Frontal cortex (tissue), 2 donors: ENCODE measurements around the gene TNIK.

GRCh38 chr3:169243008-169243543, 420.4 kb downstream of the MECOM start:
- RAMPAGE, long total RNA, result no peak

GRCh38 chr3:169307743-169308454, 355.6 kb downstream of the MECOM start:
- RAMPAGE, long total RNA, result no peak

DNA sequence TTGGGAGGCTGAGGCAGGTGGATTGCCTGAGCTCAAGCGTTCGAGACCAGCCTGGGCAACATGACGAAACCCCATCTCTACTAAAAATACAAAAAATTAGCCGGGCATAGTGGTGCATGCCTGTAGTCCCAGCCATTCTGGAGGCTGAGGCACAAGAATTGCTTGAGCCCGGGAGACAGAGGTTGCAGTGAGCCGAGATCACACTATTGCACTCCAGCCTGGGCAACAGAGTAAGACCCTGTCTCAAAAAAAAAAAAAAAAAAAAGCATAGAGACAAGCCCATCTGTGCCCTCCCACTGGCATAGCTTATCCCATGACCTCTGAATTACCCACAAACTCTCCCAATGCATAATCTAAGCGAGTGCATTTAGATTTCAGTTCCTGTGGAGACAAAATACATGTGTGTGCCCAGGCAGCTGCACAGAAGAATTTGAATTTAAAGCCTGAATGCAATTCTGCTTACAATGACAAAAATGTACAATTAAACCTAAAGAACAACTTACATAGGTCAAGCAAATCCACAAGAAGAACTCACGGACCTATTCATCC, 278.6 kb downstream of the MECOM start:
- RAMPAGE, long total RNA, result no peak

- RAMPAGE, long total RNA, result no peak
Observed at GRCh38 chr3:169509988-169510858, 153.3 kb downstream of the MECOM start.

DNA sequence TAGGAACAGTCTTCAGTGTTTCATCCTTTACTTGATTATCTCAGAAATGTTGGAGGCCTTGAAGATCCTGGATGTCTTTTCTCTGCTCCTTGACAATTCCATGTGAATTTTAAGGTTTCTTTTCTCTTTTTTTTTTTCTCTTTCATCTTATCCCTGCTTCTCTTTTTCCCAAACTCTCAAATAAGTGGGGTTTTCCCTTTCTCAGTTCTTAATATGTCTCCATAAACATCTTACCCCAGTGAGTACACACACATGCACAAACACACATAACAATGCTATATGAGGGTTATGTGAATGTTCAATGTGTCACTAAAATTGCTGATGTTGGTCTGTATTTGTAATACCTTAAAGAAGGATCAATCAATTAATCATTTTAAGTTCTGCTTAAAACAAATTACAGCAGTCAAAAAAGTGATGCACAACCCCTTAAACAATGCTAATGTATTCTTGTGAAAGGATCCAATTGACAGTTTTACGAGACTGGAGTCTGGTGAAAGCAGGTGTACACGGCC, 36.8 kb downstream of the MECOM start:
- RAMPAGE, long total RNA, result no peak

DNA sequence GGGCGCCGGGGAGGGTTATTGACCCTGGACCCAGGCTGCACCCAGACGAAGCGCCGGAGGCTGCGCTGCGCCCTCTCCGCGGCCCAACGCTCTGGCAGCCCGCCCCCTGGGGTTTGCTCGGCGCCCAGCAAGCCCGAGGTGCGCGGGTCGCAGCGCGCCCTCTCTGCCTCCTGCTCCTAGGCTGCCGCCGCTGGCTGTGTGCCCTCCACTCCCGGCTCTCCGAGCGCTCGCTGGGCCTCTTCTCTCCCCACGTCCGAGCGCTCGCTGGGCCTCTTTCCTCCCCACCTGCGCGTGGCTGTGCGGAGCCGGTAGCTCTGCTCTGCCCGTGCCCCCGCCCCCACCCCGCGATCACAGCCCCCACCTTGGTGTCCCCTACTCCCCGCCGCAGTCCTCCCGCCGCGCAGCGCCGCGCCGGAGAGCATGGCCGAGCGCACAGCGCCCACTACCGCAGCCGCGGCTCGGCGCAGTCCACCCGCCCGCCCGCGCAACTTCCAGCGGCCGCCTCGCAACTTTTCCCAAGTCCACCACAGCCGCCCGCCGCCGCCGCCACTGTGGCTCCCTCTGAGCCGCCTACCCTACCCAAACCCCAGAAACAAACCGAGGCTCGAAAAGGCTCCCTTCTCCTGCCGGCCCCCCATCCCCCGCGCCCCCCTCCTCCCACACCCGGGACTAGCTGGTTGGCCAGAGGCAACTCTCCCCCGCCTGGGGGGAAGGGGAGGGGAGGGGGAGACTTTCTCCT, 1.1 kb downstream of the MECOM start:
- RAMPAGE, long total RNA, result no peak

DNA sequence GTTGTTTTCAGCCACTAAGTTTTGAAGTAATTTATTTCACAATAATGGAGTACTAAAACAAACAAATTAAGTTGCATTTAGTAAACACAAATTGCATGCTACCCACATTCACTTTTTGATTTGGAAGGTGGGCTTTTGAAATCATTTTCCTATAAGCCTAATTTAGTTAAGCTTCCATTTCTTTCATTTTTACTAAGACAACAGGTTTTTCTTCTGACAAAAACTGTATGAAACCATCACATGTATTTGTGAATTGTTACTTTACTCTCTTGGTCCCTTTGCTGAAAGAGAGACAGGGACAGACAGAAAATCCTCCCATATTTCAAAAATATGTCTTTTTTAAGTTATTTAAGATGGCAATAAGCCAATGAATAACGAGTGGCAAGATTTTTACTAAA, 26.4 kb upstream of the SEC62 start:
- RAMPAGE, long total RNA, result no peak

DNA sequence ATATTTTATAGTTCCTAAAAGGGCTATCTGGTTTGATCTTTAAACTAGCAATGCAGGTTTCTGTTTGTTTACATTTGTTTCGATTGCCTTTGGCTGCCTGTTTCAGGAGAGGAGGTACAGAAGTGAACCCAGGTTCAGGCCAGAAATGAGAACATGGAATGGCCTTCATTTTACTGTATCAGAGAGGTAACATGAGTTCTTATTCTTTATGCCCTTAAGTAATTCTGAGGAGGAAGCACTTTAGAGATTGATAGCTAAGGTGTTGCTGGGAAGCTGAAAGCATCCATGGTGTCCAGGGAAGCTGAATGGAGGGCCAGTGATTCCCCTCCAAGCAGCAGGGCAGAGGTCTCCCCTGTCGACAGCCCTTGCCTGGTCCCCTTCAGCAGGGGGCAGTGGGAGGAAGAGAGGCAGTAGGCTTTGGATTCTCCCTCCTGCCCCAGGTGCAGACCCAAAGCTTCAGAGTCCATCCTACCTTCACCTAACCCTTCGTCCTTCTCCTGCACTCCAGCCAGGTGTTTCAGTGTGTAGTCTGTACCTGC, 9.0 kb downstream of the GPR160 start:
- RAMPAGE, long total RNA, result no peak

DNA sequence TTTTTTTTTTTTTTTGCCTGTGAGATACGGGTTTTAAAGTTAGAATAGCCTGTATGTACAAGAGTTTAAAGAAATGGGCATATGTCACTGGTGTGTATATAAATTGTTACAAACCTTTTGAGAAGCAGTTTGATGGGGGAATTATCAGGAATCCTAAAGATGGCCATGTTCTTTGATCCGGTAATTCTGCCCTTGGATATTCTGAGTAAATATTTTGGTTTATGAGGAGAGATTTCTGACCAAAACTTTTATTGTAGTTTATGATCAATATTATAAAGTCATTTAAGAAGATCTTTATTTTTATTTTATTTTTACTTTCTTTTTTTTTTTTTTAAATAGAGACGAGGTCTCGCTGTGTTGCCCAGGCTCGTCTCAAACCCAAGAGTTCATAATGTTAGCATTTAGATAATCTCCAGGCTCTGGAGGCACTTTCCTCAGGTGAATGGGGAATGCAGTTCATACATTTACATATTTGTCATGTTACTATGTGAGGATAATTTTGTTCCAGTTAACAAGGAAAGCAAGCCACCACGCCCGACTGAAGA, 64.3 kb downstream of the PRKCI start:
- RAMPAGE, long total RNA, result no peak

DNA sequence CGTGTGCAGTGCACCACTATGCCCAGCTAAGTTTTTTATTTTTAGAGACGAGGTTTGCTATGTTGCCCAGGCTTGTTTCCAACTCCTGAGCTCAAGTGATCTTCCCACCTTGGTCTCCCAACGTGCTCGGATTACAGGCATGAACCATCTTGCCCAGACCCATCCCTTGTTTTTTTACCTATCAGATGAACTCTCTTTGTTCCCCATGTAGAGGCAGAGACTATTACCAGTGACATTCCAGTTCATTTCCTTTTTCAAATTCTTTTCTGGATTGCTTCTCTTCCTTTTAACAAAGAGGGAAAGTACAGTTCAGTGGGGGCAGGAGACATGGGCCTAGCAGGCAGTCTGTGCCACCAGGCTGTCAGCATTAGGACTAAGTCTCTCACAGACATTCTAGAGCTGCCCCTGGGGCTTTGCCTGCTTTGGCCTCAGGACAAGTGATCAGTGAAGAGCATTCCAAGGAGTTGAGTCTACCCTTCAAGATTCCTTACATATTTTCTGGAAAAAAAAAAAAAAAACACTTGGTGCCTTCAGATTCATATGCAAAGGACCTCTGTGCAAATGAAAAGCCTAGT, 103.5 kb upstream of the SLC7A14 start:
- RAMPAGE, long total RNA, result no peak

DNA sequence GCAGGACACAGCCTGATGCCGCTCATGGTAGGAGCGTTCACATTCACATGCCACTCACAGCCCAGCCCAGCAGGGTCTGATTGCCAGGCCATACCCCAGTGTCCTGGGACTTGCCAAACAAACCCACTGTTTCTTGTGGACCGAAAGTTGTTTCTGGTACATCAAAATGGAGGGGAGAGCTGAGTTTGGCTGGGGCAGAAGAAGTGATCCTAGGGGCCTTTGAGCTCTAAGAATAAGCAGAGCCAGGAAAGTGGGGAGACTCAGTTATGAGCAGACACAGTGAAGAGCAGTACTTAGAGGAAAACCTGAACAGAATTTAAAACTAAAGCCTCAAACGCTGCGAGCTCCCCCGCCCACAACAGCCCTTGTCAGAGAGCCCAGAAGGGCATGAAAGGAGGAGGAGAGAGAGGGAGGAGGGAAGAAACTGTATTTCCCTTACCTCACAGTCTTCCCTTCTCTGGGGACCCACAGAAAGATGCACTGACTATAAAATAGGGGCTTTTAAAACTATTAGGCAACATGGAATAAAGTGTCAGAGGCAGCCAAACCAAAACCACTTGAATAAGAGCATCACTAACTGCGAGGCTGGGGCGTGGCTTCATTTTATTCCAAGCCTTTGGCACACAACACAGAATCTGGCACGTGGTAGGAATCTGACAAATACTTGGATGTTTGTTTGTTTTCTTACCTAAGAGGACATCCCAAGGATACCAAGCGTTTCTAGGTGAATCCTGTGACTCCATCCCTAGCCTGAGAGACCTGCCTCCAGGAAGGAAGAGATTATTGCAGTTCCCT, 129.0 kb downstream of the RPL22L1 start:
- RAMPAGE, long total RNA, result no peak

GRCh38 chr3:171027717-171029061, 1.7 kb upstream of the SLC2A2 start:
- RAMPAGE, long total RNA, result no peak

DNA sequence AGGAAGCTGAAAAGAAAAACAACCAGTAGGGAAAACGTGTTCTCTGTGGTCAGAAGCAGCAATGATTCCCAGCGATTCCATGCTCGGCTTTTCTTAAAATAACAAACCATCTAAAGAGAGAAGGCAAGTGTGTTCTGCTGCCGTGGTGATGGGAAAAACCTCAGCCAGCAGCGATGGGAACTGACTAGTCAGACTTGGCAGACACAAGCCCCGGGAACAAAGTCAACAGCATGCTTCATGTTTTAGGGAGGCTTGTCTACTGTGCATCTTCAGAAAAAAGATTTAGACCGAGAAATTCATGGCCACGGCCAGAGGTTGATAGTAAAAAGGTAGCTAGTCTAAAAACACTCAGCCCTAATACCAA, 153.5 kb downstream of the TNIK start:
- RAMPAGE, long total RNA, result no peak

DNA sequence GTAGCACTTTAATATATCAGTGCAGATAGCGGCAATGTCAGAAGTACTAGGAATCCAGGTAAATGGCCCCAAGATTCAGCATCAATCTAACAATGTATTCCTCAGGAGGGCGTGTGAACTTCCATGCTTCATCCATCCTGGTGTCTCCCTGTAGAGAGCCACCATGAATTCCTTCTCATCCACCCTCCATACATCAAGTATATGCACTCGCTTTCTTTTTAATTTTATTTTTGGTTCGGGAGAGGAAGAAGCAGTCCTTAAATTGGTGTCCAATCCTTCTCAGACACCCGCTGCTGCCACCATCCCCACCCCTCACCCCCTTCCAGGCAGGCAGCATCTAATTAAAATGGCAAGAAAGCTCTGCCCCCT, 1.6 kb downstream of the TNIK start:
- RAMPAGE, long total RNA, result no peak

DNA sequence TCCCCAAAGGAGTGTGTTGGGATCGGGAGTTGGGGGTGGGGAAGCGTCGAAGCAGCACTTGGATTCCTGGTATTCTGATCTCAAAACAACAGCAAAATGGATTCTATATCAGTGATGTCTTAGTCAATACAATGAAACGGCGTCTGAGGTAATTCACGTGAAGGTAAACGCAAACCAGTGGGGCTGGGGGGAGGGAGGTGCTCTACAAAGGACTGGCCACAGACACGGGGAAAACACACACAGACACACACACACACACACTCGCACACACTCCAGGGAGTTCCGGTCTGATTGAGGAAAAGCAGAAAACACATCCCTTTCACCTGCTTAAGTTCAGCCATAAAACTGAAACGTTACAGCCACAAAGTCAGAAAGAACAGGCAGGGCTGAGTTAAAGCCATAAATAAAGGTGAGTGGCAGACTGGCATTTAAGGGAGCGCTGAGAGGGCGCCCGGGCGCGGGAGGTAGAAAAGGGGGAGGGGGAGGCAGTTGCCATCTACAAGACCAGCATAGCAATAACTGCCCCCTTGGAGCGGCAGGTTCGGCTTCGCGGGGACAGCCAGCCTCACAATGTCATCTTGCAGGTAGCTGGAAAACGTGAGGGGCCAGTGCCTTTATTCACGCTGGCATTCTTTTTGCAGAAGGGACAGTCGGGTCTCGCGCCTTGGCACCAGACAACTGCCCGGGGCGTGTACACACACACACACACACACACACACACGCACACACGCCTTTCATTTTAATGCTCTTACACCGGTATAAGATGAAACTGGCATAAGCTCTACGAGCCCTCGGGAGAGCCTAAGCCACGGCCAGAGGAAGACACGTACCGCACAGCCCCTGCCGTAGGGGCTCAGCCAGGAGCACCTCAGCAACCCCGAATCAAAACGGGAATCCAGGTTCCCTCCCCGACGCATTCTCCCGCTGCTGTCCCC, 955 bp downstream of the TNIK start:
- RAMPAGE, long total RNA, result no peak

DNA sequence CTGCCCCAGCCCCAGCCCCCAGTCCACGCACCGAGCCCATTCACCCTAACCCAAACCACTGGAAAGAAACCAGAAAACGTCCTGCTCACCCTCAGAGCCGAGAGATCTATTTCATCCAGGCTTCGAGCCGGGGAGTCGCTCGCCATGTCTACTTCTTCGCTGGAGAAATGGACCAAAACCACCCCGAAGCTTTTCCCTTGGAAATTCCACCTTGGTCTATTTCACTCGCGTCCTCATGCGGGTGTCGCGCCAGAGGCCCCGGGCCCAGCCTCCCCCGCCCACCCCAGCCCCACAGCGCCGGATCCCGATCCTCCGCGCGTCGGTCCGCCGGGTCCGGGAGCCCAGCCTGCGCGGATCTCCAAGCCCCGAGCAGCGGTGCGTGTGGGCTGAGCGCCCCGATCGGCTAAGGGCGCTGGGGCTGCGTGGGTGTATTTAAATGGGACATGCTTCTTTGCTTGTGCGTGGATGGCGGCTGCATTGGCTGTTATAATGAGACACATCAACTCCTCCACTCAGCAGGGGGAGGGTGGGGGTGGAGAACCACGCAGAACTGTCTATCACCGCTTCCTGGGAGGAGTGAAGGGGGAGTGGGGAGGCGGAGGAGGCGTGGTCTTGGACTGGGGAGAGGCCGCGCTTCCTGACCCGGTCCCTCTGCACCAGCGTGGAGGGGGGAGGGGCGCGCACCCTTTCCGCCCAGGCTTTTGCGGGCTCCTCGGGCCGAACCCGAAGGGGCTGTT, at the start of gene TNIK:
TSS of gene TNIK (minus strand) at position 488 of the 737 bp plus-strand sequence.
- RAMPAGE, long total RNA, result no peak

GRCh38 chr3:171460655-171461351, 598 bp upstream of the TNIK start:
- RAMPAGE, long total RNA, result no peak

DNA sequence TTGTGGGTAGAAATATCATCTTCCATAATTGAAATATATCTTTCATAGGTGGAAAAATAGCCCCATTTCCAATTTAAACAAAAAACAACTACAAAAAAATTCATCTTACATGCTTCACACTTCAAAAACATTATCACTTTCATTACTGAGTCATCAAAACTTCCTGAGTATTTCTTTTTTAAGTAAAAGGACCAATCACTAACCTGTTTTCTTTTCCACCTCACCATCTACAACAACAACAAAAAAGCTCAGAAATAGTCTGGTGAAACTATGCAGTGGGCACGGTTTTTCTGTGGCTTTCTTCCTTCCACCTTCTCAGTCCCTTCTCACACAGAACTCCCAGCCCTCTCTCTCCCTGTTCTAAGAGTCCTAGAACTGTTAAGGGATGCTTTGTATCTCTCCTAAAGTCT, 20.3 kb upstream of the TNIK start:
- RAMPAGE, long total RNA, result no peak

GRCh38 chr3:171654829-171655258, 155.4 kb downstream of the PLD1 start:
- RAMPAGE, long total RNA, result no peak

DNA sequence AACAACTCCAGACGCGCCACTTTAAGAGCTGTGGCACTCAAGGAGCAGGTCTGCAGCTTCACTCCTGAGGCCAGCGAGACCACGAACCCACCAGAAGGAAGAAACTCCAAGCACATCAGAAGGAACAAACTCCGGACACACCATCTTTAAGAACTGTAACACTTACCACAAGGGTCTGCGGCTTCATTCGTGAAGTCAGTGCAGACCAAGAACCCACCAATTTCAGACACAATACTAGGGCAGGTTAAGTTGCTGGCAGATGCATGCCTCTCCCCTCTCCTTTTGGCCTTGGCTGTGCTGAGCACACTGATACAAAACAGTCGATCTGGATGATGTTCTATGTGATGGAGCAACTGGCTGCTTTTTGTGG, 63.3 kb downstream of the PLD1 start:
- RAMPAGE, long total RNA, result no peak